Epithelial cell of proximal tubule (primary cell): ENCODE measurements around a stretch of chr12.

- RAMPAGE, long total RNA, result no peak
- RRBS, result no CpG with 5 or more reads among the region's 9 CpGs
These were observed 102.7 kb upstream of the USP44 start for GRCh38 chr12:95653751-95654546.

GRCh38 chr12:95710271-95710707 lies 80.3 kb downstream of the NTN4 start:
- RAMPAGE, long total RNA, result no peak
- RRBS, result no CpG with 5 or more reads among the region's 8 CpGs

- RAMPAGE, long total RNA, result no peak
- RRBS, result no CpG with 5 or more reads among the region's 6 CpGs
These were observed 12.2 kb upstream of the NTN4 start for GRCh38 chr12:95802544-95803421.

DNA sequence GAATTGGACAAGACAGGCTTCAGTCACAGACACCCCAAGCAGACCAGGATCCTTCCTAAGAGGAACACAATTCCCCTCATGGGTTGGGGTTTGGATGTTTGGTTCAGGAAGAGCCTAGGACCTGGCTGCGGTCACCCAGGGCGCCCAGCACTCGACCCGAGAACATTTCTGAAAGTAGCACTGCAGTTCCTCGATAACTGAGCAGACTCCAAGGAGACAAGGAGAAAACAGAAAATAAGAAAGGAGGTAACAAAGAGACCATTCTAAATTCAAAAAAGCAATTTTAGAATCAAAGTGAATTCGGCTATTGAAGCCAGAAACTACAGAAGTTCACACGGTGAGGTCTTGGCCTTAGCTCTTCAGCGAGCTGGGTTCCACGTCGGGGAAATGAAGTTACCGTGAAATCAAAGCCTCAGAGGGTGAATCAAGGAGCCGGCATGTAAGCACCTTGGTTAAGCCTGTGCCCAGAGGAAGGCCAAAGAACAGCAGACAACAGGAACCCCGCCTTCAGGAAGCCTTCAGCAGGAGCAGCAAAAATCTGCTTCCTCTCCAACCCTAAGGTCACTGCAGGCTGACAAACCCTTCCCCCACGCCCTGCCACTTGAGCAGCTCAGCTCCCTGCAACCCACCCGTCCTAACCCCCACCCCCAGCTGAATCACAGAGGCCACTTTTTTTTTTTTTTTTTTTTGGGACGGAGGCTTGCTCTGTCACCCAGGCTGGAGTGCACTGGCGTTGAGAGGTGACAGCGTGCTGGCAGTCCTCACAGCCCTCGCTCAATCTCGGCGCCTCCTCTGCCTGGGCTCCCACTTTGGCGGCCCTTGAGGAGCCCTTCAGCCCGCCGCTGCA lies 72.8 kb upstream of the LTA4H start:
- RAMPAGE, long total RNA, result no peak
- RRBS, result no CpG with 5 or more reads among the region's 24 CpGs

DNA sequence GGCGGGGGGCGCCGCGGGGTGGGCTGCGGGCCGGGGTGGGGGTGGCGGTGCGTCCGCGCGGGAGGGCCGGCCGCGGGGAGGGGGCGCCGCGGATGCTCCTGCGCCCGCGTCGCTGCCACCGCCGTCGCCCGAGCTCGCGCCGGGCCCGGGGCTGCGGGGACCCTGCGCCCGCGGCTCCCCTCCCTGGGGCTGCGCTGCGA lies 529 bp downstream of the ELK3 start:
- RAMPAGE, long total RNA, result no peak
- RRBS, result 2% methylated on average over 29 of the region's 35 CpGs

DNA sequence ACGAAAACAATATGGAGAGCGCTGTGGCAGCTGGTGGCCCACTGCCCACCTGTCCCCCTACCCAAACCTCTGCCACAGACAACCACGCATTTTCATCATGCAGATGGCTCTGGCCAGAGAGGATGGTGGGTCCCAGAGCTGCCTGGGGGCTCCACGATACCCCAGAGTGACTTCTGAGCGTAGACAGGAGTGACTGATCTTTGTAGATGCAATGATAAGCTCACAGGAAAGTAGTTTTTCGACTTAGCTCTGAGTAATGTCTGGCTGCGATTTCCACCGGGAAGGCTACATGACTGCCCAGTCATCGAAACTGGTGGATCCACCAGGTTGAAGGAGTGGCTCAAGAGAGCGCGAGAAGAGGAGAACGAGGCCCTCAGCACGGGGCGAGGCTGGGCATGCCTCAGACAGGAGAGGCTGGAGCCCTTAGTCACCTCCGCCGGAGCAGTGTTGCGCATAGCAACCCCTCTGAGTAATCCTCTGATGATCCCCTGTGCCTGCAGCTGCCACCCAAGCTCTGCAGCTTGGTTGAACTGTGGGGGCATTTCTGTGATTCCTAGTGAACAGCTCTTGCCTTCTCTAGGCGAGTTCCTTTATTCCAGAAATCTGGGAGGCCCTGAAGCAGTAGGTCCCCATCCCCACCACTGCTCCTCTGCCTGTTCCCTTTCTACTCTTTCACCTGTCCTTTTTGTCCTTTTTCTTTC lies 25.5 kb downstream of the ELK3 start:
- RAMPAGE, long total RNA, result no peak
- RRBS, result no CpG with 5 or more reads among the region's 18 CpGs

- RAMPAGE, long total RNA, result no peak
- RRBS, result no CpG with 5 or more reads among the region's 10 CpGs
These were observed 39.0 kb downstream of the ELK3 start for GRCh38 chr12:96233048-96233749.

DNA sequence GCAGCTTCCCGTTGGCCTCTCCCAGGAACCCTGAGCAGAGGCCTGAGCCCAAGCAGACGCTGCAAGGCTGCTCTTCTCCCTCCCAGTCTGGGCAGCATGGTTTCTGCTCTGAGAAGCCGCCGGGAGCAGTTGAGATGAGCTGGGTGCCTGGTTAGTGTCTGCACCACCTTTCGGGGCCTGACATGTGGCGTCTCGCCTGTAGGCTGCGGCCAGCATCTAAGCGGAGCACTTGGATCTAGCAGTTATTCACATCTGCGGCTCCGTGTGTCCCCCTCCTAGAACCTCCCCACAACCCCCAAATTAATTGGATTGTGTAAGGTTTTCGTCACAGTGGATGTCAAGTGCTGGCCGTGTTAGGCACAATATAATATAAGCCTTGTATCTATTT lies 45.5 kb downstream of the ELK3 start:
- RAMPAGE, long total RNA, result no peak
- RRBS, result no CpG with 5 or more reads among the region's 13 CpGs

GRCh38 chr12:96268896-96269868 lies 75.0 kb downstream of the ELK3 start:
- RAMPAGE, long total RNA, result no peak
- RRBS, result no CpG with 5 or more reads among the region's 3 CpGs

GRCh38 chr12:96298752-96299000 lies 101.6 kb downstream of the CDK17 start:
- RAMPAGE, long total RNA, result no peak
- RRBS, result no CpG with 5 or more reads among the region's 1 CpG

- RAMPAGE, long total RNA, result no peak
- RRBS, result no CpG with 5 or more reads among the region's 3 CpGs
These were observed 35.7 kb downstream of the CDK17 start for GRCh38 chr12:96364469-96365006.

- RAMPAGE, long total RNA, result no peak
- RRBS, result no CpG with 5 or more reads among the region's 5 CpGs
These were observed 7.8 kb downstream of the CDK17 start for GRCh38 chr12:96392412-96392806.

DNA sequence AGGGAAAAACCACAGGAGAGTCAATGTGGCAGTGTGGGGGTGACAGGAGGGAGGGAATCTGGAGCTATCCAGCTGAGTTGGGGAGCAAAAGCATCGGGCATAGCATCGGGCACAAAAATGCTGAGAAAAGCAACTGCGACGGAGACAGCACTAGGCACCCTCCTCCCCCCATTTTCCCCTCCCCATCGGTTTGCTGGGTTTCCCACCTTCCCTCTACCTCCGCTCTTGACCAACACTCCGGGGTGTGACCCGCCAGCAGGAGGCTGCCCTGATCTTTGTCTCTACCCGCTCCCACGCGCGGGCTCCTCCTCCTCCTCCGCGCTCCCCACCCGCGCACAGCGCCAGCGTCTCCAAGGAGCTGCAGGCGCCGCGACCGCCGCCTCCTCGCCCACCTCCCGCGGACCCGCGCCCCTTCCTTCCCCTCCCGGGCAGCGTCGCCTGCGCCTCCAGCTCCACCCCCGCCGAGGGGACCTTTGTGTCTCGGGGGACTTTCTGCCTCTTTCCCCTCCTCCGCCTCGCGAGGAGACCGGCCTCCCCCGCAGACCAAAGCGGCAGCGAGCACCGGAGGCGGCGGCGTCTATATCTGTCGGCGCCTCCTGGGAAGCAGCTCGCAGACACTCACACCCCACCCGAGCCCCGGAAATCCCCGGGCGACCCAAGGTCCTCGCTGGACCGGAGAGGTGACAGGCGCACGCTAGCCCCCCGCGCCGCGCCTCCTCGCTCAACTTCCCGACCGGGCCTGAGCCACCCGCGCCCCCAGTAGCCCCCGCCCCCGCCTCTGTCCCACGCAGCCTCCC lies 913 bp downstream of the CDK17 start:
- RAMPAGE, long total RNA, result no peak
- RRBS, result 1% methylated on average over 33 of the region's 69 CpGs

- RAMPAGE, long total RNA, result no peak
- RRBS, result no CpG with 5 or more reads among the region's 4 CpGs
These were observed 43.7 kb upstream of the CFAP54 start for GRCh38 chr12:96445578-96446266.

- RAMPAGE, long total RNA, result no peak
- RRBS, result no CpG with 5 or more reads among the region's 3 CpGs
These were observed 549.7 kb downstream of the NEDD1 start for GRCh38 chr12:97456867-97457124.

GRCh38 chr12:98456538-98457395 lies 58.6 kb upstream of the TMPO start:
- RAMPAGE, long total RNA, result no peak
- RRBS, result 3% methylated on average over 14 of the region's 49 CpGs

- RAMPAGE, long total RNA, result no peak
- RRBS, result no CpG with 5 or more reads among the region's 45 CpGs
These were observed 11.4 kb upstream of the TMPO start for GRCh38 chr12:98503745-98504603.

GRCh38 chr12:98573926-98574223 lies 19.6 kb upstream of the SLC25A3 start:
- RAMPAGE, long total RNA, result no peak
- RRBS, result no CpG with 5 or more reads among the region's 3 CpGs

DNA sequence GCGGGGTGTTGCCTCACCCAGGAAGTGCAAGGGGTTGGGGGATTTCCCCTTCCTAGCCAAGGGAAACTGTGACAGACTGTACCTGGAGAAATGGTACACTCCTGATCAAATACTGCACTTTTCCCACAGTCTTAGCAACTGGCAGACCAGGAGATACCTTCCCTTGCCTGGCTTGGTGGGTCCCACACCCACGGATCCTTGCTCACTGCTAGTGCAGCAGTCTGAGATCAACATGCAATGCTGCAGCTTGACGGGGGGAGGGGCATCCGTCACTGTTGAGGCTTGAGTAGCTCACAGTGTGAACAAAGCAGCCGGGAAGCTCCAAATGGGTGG lies 409.5 kb upstream of the GARIN6 start:
- RAMPAGE, long total RNA, result no peak
- RRBS, result no CpG with 5 or more reads among the region's 5 CpGs

GRCh38 chr12:100267764-100268052 lies 731 bp downstream of the SCYL2 start:
- RAMPAGE, long total RNA, result no peak
- RRBS, result under 1% methylated on average over 1 of the region's 10 CpGs